ENCODE results near the genes ADARB2 and PITRM1.

DNA sequence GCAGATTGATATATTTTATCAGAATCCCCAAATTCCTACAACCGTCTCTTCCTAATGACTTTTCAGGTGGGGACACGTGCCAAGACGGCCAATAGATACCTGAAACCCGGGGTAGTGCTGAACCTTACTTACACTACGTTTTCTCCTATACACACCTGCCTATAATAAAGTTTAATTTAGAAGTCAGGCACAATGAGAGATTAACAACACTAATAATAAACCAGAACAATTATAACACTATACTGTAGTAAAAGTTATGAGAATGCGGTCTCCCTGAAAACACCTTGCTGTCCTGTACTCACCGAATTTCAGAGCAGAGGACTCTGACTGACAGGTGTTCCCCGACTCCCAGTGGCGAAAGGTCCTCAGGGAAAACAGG is 1.3 kb upstream of the ZMYND11 start:
- PRO-cap = unidirectional peak, plus-strand start at position 304 of the sequence; unidirectional peak, plus-strand start at position 351 of the sequence

DNA sequence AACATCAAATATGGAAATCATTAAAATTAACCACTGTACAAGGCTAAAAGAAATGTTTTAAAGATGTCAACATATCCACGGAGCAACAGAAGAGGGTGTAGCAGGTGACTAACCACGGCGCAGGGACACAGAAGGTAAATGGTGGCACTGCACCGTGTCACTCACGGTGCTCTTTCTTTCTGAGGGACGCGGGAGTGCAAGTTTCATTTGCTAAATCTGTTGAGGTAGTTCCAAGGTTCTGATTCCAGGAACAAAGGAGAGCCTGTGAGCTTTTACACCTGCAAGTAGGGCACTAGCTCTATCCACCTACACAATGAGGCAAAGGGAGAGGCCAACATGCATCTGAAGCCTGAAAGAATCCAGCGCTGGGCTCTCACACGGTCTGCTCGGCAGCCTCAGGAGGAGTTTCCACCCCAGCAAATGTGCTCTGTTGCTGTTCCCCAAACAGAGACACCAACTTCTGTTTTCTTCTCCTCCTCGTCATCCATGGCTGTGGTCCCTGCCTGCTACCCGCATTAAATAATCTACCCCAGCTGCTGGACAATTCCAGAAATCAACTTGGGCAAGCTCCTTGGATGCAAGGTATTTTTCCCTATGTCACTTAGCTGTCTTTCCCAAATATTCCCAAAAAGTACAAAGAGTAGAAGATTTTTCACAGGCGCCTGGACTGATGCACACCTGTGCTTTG is 176.6 kb downstream of the ZMYND11 start:
- PRO-cap = no peak

- PRO-cap = no peak
Measured at GRCh38 chr10:333165-333880, 198.1 kb downstream of the ZMYND11 start.

- PRO-cap = no peak
Measured at GRCh38 chr10:443395-443858, 246.0 kb downstream of the DIP2C start.

DNA sequence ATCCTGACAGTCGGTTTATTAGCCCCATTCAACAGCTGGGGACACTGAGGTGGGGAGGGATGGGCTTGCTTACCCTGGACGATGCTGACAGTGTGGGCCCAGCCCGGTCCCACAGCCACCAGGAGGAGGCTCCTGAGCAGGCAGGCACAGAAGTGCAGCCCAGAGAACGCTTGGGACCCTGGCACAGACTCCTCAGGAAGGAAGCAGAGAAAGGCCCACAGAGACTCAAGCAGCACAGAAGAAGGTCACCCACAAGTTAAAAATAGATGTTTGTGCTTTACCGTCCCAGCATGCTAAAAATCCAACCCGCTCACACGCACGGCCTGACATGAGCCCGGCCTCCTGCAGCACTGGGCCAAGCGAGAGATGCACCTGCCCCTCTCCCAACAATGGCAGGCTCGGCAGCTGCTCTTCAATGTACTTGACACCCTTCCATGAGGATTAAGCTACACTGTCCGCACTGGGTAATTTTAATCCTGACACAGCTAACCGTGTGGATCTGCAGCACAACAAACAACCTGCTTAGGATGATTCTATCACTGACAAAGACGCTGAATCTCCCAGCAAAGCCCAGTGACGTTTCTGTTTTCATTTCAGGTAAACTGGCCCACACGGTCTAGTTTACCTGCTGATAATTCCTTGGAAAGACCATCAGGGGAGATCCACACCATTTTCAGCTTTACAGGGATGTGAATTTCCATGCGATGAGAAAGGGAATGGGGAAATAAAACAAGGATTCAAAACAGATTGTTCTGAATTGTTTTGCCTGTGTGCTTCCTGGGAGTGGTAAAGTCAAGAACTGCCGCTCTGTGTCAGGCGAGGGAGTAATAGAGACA is 9.3 kb downstream of the DIP2C start:
- PRO-cap = no peak

- PRO-cap = unidirectional peak, plus-strand start at chr10:683953
Measured at GRCh38 chr10:683020-684215, 6.0 kb downstream of the DIP2C start.

DNA sequence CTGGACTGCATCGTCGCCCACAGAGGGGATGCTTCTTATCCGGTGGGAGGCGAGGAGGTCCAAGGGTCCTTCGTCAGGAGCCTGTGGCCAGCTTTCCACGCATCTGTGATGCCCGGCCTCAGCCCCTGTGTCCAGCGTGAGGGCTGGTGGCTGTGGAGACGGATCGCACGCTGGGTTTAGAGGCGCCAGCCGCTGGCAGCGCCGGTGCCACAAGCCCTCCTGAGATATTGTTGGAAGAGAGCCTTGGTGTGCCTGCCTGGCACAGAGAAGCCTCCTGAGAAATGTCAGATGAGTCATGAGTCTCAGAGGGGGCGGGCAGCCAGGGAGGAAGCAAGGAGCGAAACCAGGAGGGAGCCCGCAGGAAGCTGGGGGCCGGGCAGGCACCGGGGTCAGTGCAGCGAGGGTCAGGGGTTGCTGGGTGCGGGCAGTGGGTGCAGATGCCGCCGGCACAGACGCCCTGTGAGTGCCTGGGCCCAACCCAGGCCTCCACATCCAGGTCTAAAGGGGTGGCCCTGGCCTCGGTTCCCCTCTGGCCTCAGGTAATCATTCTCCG is 86.0 kb upstream of the DIP2C start:
- PRO-cap = no peak

GRCh38 chr10:863651-864396 is 67.7 kb downstream of the LARP4B start:
- PRO-cap = no peak

DNA sequence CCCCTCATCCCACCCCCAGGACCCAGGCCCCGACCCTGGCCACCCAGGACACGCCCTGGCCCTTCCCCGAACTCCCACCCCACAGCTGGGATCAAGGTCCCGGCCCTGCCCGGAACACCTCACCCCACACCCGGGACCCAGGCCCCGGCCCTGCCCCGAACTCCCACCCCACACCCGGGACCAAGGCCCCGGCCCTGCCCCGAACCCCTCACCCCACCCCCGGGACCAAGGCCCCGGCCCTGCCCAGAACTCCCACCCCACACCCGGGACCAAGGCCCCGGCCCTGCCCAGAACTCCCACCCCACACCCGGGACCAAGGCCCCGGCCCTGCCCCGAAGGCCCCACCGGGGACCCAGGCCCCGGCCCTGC is 668 bp upstream of the LARP4B start:
- PRO-cap = no peak

- PRO-cap = no peak
Measured at GRCh38 chr10:971655-971936, 16.6 kb upstream of the GTPBP4 start.

GRCh38 chr10:1012053-1012802 is 13.4 kb downstream of the IDI2 start:
- PRO-cap = no peak

- PRO-cap = no peak
Measured at GRCh38 chr10:1037059-1038008, 11.6 kb downstream of the IDI1 start.

GRCh38 chr10:1044943-1045681 is 3.8 kb downstream of the IDI1 start:
- PRO-cap = no peak

DNA sequence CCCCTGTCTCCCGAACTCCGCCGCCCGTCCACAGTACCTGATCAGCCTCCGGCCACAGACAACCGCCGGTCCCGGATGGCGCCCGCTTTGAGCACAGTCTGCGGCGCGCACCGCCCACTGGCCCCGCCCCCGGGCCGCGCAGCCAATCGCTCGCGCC is 214 bp downstream of the IDI1 start:
- PRO-cap = bidirectional peak, plus-strand start outside the sequence, minus-strand start at position 89 of the sequence

DNA sequence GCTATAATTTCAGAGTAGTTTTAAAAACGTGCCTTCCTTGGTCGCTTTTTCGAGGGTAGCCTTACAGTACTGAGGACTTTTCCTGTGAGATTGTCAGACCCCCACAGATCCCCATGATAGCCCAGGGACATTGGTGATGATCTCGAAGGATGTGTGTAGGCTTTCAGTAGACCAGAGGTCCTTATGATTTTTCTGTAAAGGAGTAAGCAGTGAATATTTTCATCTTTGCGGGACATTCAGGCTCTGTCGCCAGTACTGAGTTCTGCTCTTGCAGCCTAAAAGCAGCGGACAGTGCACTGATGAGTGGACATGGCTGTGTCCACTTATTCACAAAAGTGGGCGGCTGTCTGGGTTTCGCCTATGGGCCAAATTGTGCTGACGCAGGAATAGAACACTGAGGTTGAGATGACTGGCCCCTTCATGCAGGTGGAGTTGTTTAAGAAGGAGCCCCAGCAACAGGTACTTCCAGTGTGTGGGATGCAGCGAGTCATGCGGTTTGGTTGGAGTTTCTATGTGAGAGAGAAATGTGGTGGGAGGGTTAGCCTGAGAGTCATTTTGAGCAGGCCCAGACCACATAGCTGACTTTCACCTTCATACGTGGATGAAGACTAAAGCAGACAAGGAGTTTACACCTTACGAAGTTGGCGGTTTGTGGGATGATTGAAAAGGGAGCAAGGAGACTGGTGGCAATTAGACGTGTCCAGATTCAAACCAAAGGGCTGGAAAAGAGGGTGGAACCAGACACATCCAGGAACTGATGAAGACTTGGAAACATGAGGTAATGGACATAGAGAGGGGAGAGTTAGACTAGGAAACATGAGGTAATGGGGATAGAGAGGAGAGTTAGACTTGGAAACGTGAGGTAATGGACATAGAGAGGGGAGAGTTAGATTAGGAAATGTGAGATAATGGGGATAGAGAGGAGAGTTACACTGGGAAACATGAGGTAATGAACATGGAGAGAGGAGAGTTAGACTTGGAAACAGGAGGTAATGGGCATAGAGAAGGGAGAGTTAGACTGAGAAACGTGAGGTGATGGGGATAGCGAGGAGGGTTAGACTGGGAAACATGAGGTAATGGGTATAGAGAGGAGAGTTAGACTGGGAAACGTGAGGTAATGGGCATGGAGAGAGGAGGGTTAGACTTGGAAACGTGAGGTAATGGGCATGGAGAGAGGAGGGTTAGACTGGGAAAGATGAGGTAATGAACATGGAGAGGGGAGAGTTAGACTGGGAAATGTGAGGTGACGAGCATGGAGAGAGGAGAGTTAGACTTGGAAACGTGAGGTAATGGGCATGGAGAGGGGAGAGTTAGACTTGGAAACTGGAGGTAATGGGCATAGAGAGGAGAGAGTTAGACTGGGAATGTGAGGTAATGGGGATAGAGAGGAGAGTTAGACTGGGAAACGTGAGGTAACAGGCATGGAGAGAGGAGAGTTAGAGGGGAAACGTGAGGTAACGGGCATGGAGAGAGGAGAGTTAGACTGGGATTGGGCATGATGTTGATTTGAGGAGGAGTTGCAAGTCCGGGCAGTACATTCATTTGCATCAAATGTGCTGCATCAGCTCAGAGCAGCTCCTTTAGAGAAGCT is 38.4 kb downstream of the WDR37 start:
- PRO-cap = no peak

- PRO-cap = no peak
Measured at GRCh38 chr10:1596531-1596939, 140.8 kb downstream of the ADARB2 start.

DNA sequence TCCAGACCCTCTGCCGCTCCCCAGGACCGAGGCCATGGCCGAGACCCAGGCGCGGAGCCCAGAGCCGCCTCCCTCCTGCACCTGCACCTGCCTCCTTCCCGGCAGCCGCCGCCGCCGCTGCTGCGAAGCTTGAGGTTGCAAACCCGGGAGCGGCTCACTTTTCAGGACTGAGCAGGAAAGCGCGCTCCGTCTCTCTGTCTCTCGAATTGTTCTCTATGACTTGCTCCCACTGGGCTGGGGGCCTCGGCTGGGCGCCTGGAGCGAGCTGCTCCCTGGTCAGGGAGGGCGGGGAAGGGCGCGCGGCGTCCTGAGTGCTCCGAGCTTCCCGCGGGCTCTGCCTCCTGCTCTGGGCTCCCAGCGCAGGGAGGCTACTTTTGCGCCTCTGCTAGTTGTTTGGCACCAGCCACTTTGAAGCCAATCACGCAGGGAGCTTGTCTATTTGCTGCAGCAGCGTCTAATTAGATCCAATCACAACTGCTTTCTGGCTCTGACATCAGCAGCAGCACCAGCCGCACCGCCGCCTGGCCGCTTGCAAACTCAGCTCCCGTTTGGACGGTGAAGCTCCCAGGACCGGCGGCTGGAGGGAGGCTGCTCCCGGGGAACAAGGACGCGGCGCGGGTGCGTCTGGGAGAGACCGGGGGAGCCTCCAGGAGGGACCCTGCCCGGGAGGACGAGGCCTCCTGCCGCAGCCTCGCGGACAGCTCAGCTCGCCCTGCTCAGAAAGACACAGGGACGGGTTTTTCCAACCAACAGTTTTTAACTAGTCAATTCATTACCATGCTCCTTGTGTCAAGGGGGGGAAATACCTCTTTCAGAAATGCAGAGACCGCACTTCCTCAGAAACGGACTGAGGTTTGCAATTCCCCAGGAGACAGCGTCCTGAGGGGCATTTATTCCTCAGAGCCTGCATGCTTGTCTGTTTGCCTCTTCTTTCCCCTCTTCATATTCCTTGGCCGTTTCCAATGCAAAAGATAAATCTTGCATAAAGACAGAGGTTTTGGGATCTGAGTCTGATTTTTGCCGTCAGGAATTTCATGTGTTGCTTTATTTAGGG is at the start of gene ADARB2:
ADARB2 (minus strand) TSS at position 411 of the 1,054 bp plus-strand sequence.
- PRO-cap = no peak

- PRO-cap = unidirectional peak, minus-strand start at chr10:3091060
Measured at GRCh38 chr10:3090816-3091264, 23.5 kb downstream of the PFKP start.

GRCh38 chr10:3130895-3131613 is 41.5 kb downstream of the PITRM1 start:
- PRO-cap = unidirectional peak, minus-strand start at chr10:3131283

- PRO-cap = unidirectional peak, minus-strand start at chr10:3172782
Measured at GRCh38 chr10:3172617-3173364, at the start of gene PITRM1. PITRM1 (minus strand) TSS chr10:3172782.